ENCODE data around the genes C22orf42, SLC5A4 and FBXO7.

DNA sequence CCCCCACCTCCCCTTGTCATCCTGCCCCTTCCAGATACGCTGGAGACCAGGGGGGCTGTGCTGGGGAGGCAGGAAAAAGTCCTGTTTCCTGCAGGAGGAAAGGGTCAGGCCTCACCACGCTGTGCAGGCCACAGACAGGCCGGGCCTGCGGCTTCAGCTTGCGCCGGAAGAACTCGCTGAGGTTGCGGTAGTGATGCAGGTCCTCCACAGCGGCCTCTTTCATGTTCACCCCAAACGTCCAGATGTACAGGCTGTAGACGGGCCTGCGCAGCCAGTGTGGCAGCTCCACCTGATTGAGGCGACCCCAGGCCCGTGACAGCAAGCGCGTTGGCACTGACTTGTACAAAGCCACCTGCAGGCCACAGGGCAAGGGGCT, 40.5 kb downstream of the PISD start:
- PRO-cap, 3 experiments, result no peak in any of the 3 experiments
- RAMPAGE, long total RNA, 4 experiments, result start-site peak on the minus strand in 1 of 4 experiments, centred at position 197 of the sequence, 30 reads per replicate
- RRBS, result no CpG with 5 or more reads among the region's 16 CpGs

DNA sequence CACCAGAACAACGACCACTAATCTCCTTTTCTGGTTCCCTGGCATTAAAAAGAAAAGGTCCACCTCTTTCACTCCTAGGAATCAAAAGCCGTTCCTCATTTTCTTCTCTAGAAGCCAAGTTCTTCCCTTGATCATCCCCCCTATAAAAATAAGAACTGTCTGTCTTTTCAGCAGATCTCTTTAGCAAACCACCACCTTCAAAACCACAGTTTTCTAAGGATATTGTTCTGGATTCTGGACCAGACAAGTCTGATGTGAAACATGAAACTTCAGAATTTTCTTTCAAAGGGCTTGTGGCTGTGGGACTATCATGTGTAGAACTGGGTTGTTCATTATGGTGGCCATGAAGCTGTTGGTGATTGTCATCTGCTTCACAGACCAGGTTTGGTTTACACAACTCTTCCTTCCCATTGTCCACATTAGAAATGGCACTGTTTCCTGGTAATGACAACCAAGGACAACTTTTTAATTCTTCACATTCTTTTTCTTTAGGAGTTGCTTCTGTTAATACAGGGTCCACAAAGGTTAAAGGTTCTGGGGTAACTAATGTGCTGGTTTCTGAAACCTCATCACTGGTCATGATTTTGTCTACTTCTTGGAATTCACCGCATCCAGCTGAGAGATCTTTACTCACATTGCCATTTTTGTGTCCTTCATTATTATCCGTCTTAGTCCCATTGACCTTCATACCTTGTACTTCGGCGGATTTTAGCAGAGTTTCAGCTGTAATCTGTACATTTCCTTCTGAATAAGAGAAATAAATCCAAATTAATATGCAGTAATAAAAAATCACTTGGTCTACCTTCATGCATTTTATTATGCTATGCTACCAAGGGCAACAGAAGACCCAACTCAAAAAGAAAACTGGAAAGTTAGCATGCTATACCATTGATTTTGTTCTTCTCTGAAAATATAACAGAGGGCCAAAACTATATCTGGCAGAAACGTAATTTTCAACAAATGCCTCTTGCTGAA, 33.1 kb downstream of the PRR14L start:
- PRO-cap, 3 experiments, result no peak in any of the 3 experiments
- RAMPAGE, long total RNA, 4 experiments, result no peak in any of the 4 experiments
- RRBS, result no CpG with 5 or more reads among the region's 7 CpGs

GRCh38 chr22:31841433-31841929, 87.7 kb downstream of the DEPDC5 start:
- PRO-cap, 3 experiments, result no peak in any of the 3 experiments
- RAMPAGE, long total RNA, 4 experiments, result no peak in any of the 4 experiments
- RRBS, result no CpG with 5 or more reads among the region's 6 CpGs

DNA sequence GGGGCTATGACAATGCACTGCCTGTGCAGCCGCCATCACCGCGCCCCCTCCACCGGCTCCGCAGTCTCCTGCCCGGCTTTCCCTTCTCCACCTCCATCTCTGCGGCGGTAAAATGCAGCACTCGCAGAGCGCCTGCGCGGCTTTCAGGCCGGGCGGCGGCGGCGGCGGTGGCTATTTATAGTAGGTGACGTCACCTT, 256 bp upstream of the YWHAH start:
- PRO-cap, 3 experiments, result peak in 3 of 3 experiments; most common minus-strand start position 101 of the sequence (in 3)
- RAMPAGE, long total RNA, 4 experiments, result no peak in any of the 4 experiments
- RRBS, result 1% methylated on average over 14 of the region's 19 CpGs

GRCh38 chr22:32044753-32045497, 1.9 kb downstream of the SLC5A1 start:
- PRO-cap, 3 experiments, result no peak in any of the 3 experiments
- RAMPAGE, long total RNA, 4 experiments, result no peak in any of the 4 experiments
- RRBS, result no CpG with 5 or more reads among the region's 4 CpGs

DNA sequence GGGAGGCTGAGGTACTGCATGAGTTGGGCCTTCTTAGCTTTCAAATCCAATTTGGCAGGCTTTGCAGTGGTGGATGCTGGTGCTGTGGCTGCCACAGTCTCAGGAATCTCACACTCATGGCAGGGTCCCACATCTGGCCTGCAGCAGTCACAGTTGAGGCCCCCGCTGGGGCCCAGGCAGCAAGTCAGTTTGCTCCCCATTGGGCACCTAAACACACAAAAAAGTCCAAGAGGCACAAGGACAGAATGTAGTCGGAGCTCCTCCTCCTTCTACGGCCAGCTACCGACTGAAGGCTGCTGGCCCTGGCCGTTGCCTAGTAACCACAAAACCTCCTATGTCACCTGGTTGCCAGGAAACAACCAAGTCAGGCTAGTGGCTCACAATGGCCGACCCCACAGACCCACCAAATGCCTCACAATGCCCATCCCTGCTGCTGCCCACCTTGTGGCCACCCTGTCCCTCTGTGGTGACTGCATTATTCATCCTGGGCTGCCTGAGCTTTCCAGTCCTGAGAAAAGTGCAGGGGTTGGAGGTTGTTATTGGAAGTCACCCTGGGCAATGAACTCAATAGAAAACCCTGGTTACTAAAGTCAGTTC, at the start of gene C22orf42:
TSS of gene C22orf42 (minus strand) at position 288 of the 597 bp plus-strand sequence.
- PRO-cap, 3 experiments, result no peak in any of the 3 experiments
- RAMPAGE, long total RNA, 4 experiments, result no peak in any of the 4 experiments
- RRBS, result no CpG with 5 or more reads among the region's 6 CpGs

- PRO-cap, 3 experiments, result no peak in any of the 3 experiments
- RAMPAGE, long total RNA, 4 experiments, result no peak in any of the 4 experiments
- RRBS, result 88% methylated on average over 3 of the region's 11 CpGs
Observed at GRCh38 chr22:32232817-32233301, 22.3 kb downstream of the SLC5A4 start.

GRCh38 chr22:32255145-32255446, at the start of gene SLC5A4:
SLC5A4 (minus strand) TSS chr22:32255347.
- PRO-cap, 3 experiments, result no peak in any of the 3 experiments
- RAMPAGE, long total RNA, 4 experiments, result no peak in any of the 4 experiments
- RRBS, result no CpG with 5 or more reads among the region's 4 CpGs

DNA sequence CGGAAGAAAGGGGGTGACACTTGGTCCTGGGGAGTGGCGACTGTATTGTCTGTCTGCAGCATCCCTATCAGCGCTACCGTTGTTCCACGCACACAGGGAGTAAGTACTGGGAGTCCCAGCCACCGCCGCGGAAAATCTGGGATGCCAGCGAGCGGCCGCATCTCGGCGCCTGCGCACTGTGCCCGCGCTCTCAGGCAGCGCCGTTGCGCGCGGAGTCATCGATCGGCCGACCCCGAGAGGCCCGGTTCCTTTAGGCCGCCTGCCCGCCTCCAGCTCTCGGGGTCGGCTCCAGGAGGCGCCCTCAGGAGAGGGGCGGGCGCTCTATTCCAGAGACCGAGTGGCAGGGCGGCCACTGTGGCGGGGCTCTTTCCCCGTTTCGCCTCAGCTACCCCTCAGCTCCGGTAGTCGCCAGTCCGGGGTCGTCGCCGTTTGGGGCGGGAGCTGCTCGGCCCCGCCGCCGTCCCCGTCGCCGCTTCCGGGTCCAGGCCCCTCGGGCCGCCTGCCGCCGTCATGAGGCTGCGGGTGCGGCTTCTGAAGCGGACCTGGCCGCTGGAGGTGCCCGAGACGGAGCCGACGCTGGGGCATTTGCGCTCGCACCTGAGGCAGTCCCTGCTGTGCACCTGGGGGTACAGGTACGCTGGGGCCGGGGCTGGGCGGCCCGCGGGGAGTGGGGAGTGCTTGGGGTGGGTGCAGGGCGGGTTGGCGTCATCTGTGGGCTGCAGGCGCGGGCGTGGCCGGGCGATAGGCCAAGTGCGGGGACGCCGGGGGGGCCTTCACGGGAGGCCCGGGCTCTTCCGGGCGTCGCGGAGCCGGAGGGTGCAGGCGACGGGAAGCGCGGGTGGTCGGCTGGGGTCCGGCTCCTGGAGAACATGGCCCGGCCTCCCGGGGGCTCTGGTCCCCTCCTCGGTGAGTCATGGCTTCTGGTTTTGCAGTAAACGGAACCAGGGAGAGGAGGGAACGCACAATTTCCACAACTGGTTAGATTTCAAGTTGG, at the start of gene FBXO7:
TSS of gene FBXO7 (plus strand) at position 319 of the 994 bp plus-strand sequence.
- PRO-cap, 3 experiments, result peak in 3 of 3 experiments; most common plus-strand start position 484 of the sequence (in 3); most common minus-strand start position 138 of the sequence (in 2)
- RAMPAGE, long total RNA, 4 experiments, result start-site peak on the plus strand in 4 of 4 experiments, centred at positions 230 to 816 of the sequence, 55 to 820 reads per replicate
- RRBS, result 2% methylated on average over 29 of the region's 100 CpGs

DNA sequence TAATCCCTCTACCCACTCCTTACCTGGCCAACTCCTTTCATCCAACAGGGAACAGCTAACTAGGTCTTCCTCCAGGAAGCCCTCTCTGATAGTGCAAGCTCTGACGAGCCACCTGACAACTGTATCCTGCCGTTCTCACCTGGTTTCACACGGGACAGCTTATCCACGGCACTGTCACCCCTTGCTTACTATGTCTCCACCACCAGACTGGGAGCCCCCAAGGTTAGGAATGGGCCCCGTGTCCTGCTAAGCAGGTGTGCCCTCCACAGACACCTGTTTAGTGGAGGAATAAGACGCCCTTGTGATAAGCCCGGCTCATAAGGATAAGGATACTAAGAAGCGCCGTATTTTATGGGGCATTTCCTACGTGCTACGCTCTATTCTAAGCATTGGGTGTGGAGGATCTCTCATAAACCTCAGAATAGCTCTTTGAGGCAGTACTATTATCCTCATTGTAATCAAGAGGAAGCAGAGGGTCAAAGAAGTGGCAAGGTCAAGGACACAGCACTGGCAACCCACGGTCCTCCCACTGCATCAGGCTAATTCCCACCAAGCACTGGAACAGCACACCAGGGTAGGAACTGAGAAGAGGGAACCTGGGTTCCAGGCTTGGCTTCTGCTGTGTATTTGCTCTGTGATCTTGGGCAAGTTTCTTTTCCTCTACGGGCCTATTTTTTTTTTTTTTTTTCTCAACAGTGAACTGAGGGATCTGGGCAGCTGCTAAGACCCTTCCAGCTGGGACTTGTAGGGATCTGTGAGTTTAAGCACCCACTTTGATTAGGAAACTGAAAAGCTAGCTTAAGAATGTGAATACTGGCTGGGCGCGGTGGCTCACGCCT, 55.5 kb downstream of the FBXO7 start:
- PRO-cap, 3 experiments, result no peak in any of the 3 experiments
- RAMPAGE, long total RNA, 4 experiments, result no peak in any of the 4 experiments
- RRBS, result no CpG with 5 or more reads among the region's 16 CpGs

GRCh38 chr22:32531686-32533042, 57.6 kb downstream of the FBXO7 start:
- PRO-cap, 3 experiments, result peak in 3 of 3 experiments; most common plus-strand start chr22:32532923 (in 2); most common minus-strand start chr22:32532773 (in 2)
- RAMPAGE, long total RNA, 4 experiments, result no peak in any of the 4 experiments
- RRBS, result 40% methylated on average over 5 of the region's 29 CpGs

- PRO-cap, 3 experiments, result no peak in any of the 3 experiments
- RAMPAGE, long total RNA, 4 experiments, result no peak in any of the 4 experiments
- RRBS, result no CpG with 5 or more reads among the region's 5 CpGs
Observed at GRCh38 chr22:32534937-32535320, 60.3 kb downstream of the FBXO7 start.

DNA sequence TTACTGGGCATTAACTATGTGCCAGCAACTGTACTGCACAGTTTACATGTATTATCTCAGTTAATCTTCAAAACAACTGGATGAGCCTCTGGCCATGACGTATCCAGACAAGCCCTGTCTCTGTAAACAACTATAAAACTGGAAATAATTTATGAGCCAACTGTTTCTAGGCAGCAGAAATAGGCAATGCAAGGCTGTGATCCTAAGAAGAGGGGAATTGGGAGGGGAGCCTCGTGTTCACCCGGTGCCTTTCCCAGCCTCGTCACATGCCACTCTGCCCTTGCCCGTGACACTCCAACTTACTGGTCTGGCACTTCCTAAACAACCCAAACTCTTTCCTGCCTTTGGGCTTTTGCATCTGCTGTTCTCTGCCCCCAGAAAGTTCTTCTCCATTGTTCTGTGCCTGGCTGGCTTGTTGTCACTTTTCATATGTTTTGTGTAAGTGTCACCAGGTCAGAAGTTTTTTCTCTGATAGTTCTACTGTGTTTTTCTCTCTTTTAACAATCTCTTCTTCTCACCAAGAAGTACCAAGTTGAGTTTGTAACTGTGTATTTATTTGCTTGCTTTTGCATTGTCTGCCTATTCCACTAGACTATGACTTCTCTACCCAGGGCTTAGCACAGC, 83.0 kb downstream of the FBXO7 start:
- PRO-cap, 3 experiments, result no peak in any of the 3 experiments
- RAMPAGE, long total RNA, 4 experiments, result no peak in any of the 4 experiments
- RRBS, result no CpG with 5 or more reads among the region's 5 CpGs

- PRO-cap, 3 experiments, result no peak in any of the 3 experiments
- RAMPAGE, long total RNA, 4 experiments, result no peak in any of the 4 experiments
- RRBS, result no CpG with 5 or more reads among the region's 6 CpGs
Observed at GRCh38 chr22:32558705-32559281, 84.2 kb downstream of the FBXO7 start.

- PRO-cap, 3 experiments, result no peak in any of the 3 experiments
- RAMPAGE, long total RNA, 4 experiments, result no peak in any of the 4 experiments
- RRBS, result no CpG with 5 or more reads among the region's 7 CpGs
Observed at GRCh38 chr22:32764339-32764617, 37.2 kb upstream of the TIMP3 start.

- PRO-cap, 3 experiments, result no peak in any of the 3 experiments
- RAMPAGE, long total RNA, 4 experiments, result no peak in any of the 4 experiments
- RRBS, result no CpG with 5 or more reads among the region's 14 CpGs
Observed at GRCh38 chr22:32764724-32765491, 36.6 kb upstream of the TIMP3 start.

DNA sequence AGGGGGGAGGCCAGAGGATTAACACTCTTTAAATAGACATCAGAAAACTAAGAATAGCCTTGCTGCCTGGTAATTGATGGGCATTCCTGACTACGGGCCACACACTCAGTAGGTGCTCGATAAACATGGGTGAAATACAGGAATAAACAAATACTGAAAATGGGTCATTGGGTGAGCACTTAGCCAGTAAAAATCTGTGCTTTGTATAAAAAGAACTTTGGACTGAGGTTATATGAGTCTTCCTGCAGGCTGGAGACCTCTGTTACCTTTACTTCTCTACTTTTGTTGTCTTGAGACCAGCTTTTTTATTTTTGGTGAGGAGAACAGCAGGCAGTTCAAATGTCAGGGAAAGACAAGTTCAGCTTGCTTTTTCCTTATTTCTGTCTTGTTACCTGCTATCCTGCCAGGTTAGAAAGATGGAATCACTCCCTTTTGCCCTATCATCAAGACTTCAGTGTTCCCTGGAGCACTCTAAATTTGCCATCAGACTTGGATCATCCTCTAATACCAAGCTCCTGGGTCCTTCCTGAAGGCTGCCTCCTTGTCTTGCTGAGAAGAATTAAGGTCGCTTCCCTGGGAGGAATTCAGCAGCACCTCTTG, 14.8 kb downstream of the TIMP3 start:
- PRO-cap, 3 experiments, result no peak in any of the 3 experiments
- RAMPAGE, long total RNA, 4 experiments, result no peak in any of the 4 experiments
- RRBS, result no CpG with 5 or more reads among the region's 3 CpGs

GRCh38 chr22:32819367-32819848, 17.9 kb downstream of the TIMP3 start:
- PRO-cap, 3 experiments, result peak in 1 of 3 experiments; most common plus-strand start chr22:32819451 (in 1)
- RAMPAGE, long total RNA, 4 experiments, result no peak in any of the 4 experiments
- RRBS, result no CpG with 5 or more reads among the region's 5 CpGs

- PRO-cap, 3 experiments, result peak in 1 of 3 experiments; most common plus-strand start chr22:32821149 (in 1)
- RAMPAGE, long total RNA, 4 experiments, result no peak in any of the 4 experiments
- RRBS, result no CpG with 5 or more reads among the region's 9 CpGs
Observed at GRCh38 chr22:32820911-32821749, 19.6 kb downstream of the TIMP3 start.

DNA sequence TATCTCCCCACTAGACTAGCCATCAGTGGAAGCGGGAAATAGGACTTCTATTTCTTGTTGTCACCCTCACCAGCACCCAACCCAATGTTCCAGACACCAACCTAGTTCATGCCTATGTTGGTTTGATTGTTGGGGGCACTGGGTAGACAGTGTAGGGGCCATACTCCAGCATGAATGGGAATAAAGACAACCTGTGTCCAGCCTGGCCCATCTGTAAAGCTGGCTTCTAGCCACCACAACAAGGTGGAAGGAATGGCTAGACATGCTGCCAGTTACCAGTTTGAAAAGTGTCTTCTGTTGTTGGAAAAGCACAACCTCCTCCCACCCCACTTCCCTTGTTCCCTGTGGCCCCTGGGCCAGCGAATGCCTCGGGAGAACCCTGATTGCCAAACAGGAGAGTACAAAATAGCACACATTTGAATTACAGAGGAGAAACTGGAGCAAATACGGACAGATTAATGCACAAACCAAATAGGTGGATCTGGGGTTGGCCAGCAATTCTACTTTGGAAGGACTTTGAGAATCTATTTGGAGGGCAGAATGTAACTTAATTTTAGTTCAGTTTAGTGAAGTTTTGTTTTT, 44.1 kb downstream of the TIMP3 start:
- PRO-cap, 3 experiments, result no peak in any of the 3 experiments
- RAMPAGE, long total RNA, 4 experiments, result no peak in any of the 4 experiments
- RRBS, result no CpG with 5 or more reads among the region's 4 CpGs